Hematopoietic multipotent progenitor cell (in vitro differentiated cells): Measurements from ENCODE around the genes PER3 and UTS2.

DNA sequence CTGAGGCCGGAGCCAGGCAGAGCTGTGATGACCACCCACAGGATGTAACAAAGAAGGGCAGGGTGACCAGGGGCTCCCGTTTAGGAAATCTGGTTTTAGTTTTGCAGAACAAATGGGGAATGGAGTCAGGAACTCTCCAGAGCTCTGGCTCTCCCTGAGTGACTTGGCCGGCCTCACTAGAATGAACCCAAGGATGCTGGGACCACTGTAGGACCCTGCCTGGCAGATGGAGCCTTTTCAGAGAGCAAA is 92.1 kb upstream of the VAMP3 start:
- CAGE, long polyA plus RNA = no peak

DNA sequence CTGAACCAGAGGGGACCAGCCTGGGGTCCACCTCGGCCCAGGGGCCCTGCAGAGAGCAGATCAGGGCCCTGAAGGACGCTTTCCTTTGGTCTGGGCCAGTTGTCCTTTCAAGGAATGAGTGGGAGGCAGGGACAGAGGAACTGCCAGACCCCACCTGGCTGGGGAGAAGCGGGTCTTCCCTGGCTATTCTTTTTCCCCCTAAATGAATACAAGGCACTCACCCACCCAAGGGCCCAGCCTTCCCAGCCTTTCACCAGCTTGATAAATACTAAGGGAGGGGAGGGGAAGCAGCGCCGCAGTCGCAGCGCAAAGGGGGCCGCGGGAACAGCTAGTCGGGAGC is 91.3 kb upstream of the VAMP3 start:
- CAGE, long polyA plus RNA = no peak

- CAGE, long polyA plus RNA = no peak
These were observed 3.4 kb upstream of the PER3 start for GRCh38 chr1:7780628-7781231.

DNA sequence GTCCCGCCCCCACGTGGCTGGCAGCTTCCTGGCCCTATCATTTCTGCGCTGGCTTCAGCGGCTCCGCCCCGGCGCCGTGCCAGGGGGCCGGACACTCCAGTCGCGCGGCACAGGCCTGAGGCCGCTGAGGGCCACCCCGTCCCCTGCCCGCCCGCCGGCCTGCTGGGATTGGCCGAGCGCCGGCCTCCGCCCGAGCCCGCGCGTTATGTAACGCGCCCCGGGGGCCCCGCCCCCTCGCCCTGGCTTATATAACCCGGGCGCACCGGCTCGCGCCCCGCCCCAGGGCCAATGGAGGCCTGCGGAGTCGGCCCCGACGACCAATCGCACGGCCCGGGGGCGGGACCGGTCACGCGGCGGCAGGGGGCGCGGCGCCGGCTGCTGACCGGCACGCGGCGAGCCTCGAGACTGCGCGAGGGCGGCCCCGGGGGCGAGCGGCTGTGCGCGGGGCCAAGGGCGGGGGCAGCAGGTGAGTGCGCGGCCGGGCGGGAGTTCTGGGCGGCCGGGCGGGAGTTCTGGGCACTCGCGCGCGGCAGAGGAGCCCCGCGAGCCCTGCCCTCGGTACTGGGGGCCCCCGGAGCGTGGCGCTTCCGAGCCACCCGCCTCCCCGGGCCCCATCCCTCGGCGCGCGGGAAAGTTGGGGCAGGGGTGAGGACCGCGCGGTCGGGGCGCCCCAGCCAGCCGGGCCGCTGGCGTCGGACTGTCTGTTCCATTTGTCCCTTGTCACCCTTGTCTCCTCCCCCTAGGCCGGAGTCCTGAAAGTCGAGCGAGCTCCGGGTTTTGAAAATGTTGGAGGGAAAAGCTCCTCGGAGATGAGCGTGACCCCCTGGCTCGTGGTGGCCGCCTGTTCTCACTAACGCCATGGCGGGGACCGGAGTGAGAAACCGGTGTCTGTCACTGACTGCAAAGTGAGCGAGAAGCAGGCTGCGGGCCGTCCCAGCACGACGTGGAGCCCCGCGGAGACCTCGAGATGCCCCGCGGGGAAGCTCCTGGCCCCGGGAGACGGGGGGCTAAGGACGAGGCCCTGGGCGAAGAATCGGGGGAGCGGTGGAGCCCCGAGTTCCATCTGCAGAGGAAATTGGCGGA is at the start of gene PER3:
TSS of gene PER3 (plus strand) at position 381 of the 1,083 bp plus-strand sequence.
- CAGE, long polyA plus RNA = no peak

- CAGE, long polyA plus RNA = start-site peak on the minus strand at chr1:7827329-7827586, 164 reads
These were observed 25.6 kb downstream of the UTS2 start for GRCh38 chr1:7826947-7827937.

DNA sequence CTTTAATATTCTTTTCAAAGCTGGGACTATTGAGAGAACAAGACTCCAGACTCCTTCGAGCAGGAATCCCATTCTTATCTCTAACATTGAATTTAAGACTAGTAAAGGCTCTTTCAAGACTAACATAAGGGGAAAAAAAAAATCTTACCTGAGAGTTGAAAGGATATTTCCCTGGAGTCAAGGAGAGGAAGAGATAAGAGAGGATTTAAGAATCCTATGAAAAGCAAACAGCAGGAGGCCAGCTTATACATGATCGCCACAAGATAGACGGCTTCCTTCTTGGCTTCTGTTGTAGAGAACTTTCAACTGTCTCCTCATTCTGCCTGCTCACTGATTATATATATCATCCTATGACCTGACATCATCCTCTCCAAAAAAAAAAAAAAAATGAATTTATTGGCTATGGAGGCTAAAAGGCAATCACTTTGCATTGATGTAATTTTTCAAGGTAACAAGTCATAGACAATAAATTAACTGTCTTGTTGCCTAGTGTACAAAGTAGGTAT is at the start of gene UTS2:
TSS of gene UTS2 (minus strand) at position 313 of the 506 bp plus-strand sequence.
- CAGE, long polyA plus RNA = no peak

- CAGE, long polyA plus RNA = no peak
These were observed 8.5 kb downstream of the ERRFI1 start for GRCh38 chr1:8017533-8017999.

DNA sequence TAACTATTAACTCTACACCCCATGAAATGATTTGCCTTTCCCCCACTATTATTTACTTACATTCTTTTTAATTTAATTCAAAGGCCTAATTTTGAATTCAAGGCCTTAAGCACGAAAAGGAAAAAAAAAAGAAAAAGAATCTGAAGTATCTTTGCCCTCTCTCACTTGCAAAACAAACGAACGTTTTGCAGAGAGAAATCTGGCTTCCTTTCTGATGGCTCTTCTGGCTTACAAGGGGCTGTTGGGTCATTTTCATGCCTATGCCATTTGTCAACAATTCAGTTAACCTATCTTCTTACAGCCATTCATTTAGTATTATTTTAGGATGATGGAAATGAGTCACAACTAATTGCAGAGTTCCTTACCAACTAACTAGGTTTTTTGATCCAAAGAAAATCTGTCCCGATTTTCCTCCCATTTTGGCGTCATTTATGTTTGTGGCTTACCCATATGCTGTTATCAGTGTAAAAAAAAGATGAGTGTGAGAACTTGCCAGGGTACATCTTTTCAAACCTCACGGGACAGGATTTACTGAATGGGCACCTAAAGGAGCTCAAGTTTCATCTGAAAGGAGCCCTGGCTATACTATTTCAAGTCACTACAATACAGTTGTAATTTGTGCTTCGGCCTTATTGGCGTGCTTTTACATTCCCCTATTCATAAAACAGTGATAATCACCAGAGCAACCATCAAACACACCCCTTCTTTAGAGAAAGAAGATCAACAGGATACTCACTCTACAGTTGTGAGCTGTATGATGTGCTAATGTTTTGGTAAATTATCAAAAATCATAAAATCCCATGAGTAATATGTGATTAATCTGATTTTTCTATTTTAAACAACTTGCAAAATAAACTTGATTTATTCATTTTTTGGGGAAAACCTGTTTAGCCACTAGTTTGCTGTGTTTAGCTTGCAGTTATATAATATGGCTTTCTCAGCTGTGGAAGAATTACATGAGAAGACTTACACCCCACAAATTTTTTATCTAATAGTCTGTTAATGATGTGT is 2.0 kb upstream of the ERRFI1 start:
- CAGE, long polyA plus RNA = no peak

- CAGE, long polyA plus RNA = no peak
These were observed 49.5 kb upstream of the ERRFI1 start for GRCh38 chr1:8075492-8076040.

DNA sequence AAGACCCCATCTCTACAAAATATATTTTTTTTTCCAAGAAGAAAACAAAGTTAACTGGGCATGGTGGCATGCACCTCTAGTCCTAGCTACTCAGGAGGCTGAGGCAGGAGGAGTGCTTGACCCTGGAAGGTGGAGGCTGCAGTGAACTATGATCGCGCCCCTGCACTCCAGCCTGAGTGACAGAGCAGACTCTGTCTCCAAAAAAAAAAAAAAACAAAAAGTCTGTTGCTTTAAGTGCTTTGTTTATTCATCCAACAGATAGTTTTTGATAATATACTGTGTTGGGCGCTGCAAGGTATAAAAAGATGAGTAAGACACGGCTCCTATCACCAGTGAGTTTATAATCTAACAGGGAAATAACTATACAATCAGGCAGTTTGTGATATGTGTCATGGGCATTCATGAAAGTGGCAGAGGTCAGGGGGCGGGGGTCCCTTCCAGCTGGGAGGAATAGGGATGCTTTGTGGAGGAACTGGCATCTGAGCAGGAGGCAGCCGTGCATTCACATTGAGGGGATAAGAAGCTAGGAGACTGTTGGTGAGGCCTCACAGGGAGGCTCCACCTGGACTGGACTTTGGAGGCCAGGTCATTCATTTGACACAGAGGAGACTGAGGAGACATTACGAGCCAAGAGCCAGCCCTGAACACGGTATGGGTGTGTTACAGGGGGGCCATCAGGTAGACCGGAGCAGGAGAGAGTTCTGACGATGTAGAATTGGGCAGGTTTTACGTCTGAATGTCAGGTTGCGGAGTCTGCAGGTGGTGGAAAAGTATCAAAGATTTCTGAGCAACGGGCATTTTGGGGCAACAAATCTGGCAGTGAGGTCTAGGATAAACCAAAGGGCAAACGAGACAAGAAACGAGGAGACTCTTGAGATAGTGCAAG is 67.4 kb upstream of the ERRFI1 start:
- CAGE, long polyA plus RNA = no peak

DNA sequence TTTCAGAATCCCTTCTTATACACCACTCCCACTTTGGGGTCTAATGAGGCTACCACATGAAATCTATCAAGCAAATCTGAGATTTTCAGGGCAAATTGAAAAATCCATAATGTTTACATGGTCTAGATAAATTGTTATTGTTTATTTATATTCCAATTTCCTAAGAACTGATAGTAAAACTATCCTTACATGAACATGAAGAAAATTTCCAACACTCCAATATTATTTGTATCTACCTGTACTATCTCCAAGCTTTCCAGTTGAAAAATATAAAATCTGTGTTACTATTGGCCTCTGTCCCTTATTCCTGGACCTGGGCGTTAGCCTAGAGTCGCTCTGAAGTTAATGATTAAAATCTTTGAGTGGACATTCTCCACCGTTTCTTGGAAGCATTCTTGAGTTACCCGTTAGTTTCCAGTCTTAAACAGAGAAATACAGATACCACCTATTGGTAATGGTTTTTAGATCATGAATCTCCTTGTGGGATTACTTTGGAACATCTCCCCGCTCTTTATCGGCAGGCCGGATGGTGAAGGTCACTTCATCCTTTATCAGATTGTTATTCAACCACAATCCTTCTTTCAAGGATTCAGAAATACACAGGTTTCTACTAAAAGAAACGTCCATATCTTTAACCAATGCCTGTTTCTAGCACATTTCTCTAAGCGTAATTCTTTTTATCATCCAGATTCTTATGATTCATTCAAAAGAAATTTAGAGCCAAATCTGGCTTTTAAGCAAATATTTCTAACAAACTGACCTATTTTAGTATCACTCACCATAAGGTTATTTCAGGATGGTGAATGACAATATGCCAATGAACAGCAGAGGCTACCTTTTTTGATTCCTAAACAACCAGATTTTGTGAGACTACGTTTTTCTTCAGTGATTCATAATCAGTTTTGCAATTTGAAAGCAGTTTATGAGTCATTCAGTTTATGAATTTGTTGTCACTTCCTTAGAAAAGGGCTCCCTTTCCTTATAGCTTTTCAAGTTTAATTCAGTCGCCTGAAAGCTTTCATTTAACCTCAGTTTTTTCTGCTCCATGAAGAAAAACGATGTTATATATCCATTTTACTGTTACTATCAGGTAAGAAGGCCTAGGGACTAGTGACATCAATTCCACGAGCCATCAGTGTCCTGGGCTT is 70.2 kb upstream of the ERRFI1 start:
- CAGE, long polyA plus RNA = no peak

DNA sequence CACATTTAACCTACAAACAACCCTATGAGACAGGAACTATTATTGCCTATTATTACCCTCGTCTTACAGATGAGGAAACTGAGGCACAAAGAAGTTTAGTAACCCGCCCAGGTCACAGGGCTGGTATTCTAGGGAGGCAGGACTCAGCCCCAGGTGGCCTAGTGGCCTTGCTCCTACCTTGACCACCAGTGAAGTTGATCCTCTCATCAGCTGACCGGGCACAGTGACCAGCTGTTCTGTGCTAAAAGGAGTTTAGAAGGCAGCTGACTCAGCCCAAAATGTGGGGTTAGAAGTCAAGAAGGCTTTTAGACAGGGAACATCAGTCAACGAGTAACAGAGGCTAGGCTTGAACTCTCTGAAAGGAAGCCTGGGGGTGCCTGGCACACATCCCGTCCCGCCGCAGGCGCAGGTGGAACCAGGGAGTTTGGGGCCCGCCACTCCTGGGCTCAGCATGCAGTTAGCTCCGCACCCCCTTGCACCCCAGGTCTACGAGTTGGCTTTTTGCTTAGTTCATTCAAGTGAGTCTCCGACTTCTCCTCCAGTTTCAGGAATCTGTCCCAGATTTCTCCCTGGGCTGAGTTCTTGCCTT is 114.9 kb upstream of the SLC45A1 start:
- CAGE, long polyA plus RNA = no peak

- CAGE, long polyA plus RNA = no peak
These were observed 59.1 kb upstream of the SLC45A1 start for GRCh38 chr1:8258865-8259143.

GRCh38 chr1:8293323-8293568 is 24.7 kb upstream of the SLC45A1 start:
- CAGE, long polyA plus RNA = no peak

- CAGE, long polyA plus RNA = no peak
These were observed 52.6 kb downstream of the SLC45A1 start for GRCh38 chr1:8370479-8370884.

GRCh38 chr1:8423264-8424062 is 105.5 kb downstream of the SLC45A1 start:
- CAGE, long polyA plus RNA = start-site peak on the plus strand at chr1:8423454-8423538, 23 reads

- CAGE, long polyA plus RNA = no peak
These were observed 106.4 kb downstream of the SLC45A1 start for GRCh38 chr1:8424447-8424551.

GRCh38 chr1:8428149-8428484 is 110.2 kb downstream of the SLC45A1 start:
- CAGE, long polyA plus RNA = no peak

DNA sequence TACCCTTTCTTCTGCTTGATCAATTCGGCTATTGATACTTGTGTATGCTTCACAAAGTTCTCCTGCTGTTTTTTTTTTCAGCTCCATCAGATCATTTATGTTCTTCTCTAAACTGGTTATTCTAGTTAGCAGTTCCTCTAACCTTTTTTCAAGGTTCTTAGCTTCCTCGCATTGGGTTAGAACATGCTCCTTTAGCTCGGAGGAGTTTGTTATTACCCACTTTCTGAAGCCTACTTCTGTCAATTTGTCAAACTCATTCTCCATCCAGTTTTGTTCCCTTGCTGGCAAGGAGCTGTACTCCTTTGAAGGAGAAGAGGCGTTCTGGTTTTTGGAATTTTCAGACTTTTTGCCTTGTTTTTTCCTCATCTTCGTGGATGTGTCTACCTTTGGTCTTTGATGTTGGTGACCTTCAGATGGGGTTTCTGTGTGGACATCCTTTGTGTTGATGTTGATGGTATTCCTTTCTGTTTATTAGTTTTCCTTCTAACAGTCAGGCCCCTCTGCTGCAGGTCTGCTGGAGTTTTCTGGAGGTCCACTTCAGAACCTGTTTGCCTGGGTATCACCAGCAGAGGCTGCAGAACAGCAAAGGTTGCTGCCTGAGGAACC is 129.2 kb downstream of the SLC45A1 start:
- CAGE, long polyA plus RNA = no peak

DNA sequence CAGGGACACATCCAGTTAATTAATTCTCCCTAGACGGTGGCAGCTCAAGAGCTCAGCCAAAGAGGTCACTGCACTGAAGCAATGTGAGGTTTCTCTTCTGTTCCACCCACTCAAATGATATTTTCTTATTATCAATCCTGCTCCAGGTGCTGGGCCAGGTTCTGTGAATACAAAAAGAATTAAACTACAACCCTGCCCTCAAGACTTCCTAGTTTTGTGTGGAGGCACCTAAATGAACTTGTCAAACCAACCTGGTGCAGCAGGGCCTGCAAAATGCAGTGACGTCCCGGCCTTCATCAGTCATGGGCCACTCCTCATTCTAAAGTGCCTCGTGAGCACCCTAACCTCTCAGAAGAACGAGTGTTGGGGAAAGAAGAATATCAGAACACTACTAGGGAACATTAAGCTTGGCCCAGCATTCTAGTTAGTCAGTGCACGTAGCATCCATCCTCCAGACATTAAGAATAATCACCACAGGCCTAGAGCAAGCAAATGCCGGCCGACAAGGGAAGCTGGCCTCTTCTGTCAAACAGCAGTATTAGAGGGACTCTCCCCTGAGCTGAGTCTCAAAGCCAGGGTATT is 137.8 kb downstream of the SLC45A1 start:
- CAGE, long polyA plus RNA = no peak